Myometrial cell (primary cell): ENCODE data around the gene CHGA.

- RAMPAGE, long total RNA: no peak
Observed at GRCh38 chr14:92549839-92550319, 36.3 kb downstream of the RIN3 start.

DNA sequence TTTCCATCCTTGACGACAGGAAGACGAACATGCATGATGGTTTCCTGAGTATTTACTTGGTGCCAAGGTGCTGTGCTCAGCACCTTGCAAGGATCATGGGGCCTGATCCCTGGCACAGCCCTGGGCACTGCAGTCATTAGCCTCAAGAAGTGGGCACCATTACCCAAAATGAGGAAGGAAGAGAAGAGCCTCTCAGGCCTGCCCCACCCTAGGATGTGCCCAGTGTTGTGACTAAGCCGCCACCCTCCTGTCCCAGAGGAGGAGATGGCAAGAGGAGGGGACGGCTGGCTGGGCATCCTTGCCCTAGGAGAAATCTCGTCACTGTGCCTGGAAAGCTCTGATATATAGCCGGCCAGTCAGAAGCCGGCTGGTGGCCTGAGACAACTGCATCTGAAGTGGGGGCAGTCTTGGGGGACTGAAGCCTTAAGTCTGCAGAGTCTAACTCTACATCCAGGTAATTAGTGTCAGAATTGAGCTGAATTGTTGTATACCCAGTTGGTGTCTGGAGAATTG is 115.2 kb downstream of the LGMN start:
- RAMPAGE, long total RNA: no peak

- RAMPAGE, long total RNA: no peak
Observed at GRCh38 chr14:92649846-92650520, 98.4 kb downstream of the LGMN start.

GRCh38 chr14:92658966-92659692 is 89.3 kb downstream of the LGMN start:
- RAMPAGE, long total RNA: no peak

GRCh38 chr14:92686777-92687504 is 61.5 kb downstream of the LGMN start:
- RAMPAGE, long total RNA: no peak

DNA sequence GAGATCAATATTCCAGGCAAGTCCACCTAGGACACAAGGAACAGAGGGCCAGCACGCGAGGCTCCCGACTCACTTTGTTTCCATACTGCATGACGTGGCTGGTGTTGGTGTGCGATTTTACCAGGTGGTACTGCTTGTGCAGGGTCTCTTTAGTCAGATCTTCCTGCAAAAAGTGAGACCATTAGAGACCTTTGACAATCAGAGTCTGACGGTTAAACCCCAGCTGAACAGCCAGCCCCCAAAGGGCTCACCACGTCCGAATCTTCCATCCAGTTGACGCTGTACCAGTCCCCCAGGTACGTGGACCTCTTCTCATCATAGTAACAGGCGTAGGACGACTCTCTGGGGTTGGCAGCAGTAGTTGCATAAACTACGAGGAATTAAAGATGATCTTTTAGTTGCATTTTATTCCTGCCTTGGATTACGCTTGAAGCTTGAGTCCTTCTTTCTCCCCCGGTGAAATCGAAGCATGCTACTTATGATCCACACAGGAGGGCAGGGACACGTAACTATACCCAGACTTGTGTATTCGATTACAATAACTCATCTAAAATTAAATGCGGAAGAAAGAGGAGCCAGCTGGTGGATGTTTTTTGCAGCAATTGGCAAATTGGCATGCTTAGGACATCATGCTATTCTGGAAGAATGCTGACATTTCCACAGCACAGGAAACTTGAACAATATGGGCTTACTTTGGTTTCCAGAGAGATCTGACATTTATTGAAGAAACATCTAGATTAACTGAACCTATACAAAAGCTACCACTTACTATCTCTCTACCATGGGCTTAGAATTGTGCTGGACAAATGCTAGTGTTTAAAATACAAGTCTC is 36.6 kb downstream of the LGMN start:
- RAMPAGE, long total RNA: no peak

GRCh38 chr14:92768136-92768498 is 19.7 kb upstream of the LGMN start:
- RAMPAGE, long total RNA: no peak

DNA sequence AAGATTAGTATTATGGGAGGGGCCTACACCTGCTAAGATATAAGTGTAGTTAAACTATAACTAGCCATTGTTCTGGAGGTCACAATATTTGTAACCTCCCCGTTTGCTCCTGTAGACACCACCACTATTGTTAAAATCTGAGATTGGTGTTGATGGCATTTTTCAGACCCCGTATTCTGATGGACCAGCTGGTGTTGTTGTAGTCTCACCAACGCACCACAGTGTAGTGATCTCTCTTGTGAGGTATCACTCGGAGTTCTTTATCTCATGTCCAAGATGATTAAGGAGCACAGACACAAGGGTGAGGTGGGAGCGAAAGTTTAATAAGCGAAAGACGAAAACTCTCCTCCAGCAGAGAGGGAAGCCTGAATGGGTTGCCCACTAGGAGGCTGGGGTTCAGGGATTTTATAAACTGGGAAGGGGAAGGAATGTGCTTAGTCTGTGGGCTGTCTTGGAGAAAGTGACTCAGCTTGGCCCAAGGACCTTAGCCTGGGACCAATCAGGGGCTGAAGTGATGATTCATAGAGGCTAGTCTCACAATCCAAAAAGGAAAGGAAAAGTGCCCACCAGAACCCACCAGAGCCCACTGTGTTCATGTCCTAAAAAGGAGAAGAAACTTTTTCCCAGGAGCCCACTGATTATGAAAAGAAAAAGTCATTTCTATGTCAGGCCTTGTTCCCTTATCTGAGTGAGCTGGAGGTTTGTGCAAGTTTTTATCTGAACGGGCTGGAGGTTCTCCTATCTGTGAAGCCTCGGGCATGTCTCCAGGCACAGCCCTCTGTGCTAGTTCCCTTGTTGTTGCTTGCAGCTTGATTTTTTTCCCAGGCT is 8.5 kb upstream of the GOLGA5 start:
- RAMPAGE, long total RNA: no peak

- RAMPAGE, long total RNA: no peak
Observed at GRCh38 chr14:92793509-92794104, 498 bp upstream of the GOLGA5 start.

DNA sequence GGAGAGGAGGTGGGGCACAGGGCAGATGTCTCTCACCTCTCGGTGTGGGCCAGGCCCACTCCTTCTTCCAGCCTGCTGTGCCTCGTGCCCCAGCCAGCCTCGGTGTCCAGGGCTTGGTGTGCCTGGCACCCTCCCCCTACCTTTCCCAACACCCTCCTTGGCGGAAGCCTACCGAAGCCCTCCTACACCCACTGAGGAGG is 5.9 kb upstream of the CHGA start:
- RAMPAGE, long total RNA: no peak

DNA sequence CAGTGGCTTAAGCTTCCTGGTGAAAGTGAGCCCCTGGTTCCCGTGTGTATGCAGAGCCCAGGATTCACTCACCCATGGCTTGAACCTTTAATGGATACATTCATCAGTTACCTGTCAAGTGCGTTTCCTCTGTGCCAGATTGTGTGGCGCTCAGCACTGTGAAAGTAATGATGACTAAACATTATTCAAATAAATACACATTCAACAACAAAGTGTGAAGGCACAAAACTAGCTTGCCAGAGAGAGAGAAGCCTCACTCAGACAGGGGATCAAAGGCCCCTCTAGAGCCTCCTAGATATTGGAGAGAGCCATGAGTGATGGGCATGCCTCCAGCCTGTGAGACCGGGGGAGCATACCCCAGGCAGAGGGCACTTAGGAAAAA is 545 bp upstream of the CHGA start:
- RAMPAGE, long total RNA: no peak

GRCh38 chr14:92922796-92923832 is at the start of gene CHGA:
Gene CHGA (plus strand): TSS chr14:92923150.
- RAMPAGE, long total RNA: no peak

GRCh38 chr14:92973647-92973986 is 50.7 kb downstream of the CHGA start:
- RAMPAGE, long total RNA: no peak

GRCh38 chr14:92990363-92990875 is 67.5 kb downstream of the CHGA start:
- RAMPAGE, long total RNA: no peak

DNA sequence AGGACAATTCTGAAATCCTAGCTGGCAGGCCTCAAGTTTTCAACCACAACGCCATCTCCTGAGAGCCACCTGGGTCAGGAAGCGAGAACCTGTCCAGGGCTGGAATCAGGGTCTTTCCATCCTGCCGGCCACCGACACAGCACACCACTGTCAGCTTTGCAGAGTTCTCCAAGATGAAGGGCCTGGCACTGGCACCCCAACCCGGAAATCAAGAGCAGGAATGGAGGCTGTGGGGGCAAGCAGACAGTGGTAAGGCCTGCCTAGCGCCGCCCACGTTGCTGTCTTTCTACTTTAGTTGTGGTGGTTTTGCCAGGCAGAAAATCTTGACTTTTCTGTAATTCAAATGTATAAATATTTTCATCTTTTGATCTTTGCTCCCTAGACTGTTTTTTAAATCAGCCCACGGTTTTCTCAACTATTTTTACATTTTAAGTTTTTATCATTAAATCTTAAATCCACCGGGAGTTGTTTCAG is 90.6 kb downstream of the ITPK1 start:
- RAMPAGE, long total RNA: no peak

DNA sequence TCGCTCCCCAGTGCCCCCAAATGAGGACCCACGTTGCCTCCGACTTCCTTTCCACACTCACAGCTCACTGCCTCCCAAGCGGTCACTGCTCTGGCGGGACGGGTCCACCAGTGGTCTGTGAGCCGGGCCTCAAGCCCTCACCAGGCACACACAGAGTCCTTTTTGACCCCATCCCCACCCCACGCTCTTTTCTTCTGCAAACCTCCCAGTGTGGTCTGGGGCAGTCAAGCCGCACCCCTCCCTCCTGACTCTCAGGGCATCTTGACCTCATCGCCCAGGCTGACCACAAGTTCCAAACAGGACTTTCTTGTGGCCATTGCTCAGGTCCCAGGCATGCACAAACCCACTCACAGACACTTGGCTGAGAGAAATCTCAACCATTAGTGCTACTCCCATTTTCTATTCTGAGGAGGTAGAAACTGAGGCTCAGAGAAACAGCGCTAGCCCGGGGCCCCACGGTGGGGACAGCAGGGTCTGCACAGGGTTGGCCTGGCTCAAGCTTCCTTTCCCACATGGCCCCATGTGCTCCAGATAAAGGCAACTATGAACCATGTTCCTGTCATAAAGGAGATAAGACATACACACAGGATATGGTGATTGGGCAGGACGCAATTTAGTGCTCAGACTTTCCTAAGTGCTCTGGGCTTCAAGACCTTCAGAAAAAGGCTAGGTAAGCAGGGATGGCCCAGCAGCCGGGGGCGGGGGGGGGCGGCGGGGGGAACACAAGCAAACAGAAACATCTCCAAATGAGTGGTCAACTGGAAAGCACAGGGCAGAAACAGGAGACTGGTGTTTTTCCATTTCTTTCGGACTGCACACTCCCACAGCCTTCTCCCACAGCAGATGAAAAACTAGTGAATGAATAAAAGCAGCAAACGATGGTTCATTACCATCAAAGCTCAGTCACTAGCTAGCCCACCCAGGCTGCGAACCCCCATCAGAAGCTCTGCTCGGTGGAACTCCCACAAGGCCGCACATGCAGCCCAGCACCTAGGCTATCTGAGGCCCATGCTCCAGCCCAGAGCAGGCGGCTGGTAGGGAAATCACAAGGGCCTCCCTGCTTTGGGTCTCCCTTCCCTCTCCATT is 69.5 kb downstream of the ITPK1 start:
- RAMPAGE, long total RNA: no peak

DNA sequence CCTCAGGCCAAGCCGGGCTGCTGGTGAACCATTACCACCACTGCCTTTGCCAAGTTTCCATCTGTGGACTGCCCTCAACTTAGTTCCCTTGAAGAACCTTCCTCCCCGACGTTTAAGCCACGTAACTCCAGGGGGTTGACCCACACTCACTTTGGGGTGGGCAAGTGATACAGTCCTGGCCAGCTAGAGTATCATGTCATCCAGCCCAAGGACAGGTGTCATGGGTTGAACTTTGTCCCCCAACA is 68.7 kb downstream of the ITPK1 start:
- RAMPAGE, long total RNA: no peak

GRCh38 chr14:93049893-93050487 is 65.7 kb downstream of the ITPK1 start:
- RAMPAGE, long total RNA: no peak

GRCh38 chr14:93085786-93086236 is 29.9 kb downstream of the ITPK1 start:
- RAMPAGE, long total RNA: no peak

GRCh38 chr14:93122801-93123221 is 7.1 kb upstream of the ITPK1 start:
- RAMPAGE, long total RNA: no peak